Cardiac ventricle fibroblast (primary cell): ENCODE measurements around the gene PRKG1.

GRCh38 chr10:50416830-50417679 lies 165.7 kb upstream of the ASAH2 start:
- RAMPAGE, long total RNA: no peak

DNA sequence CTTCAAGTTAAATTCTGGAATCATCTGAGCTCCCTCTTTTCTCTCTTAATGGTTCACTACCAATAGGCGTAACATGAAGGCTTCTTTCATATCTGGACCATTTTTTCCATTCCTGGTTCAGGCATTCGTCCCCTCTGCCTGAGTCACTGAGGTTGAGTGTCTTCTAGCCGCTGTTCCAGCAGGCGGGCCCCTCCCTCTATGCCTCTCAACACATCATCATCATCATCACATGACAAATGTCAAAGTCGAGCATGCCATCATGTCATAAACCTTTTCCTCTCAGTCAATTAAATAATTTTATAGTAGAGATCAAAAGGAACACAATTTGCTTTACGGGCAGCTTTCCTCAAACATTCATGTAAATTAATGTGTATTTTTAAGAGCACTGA lies 168.9 kb upstream of the ASAH2 start:
- RAMPAGE, long total RNA: no peak

DNA sequence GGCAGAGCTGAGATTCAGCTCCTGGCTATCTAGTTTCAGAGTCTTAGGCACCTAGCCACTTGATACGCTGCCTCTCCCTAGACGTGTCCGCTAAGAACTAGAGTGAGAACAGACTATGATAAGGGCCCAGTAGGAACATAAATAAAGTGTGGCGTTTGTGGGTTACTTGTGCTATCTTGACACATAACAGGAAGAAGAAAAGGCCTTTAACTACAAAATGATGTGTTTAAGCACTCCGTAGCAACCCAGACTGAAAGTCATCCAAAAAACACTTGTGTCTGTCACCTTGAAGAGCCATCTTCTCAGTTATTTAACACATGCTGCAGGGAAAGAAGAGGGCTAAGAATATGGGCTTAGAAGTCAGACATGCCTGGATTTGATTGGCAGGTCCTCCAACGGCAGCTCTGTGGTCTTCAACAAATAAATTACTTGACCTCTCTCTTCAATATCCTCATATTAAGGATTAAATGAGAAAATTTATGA lies 96.2 kb downstream of the SGMS1 start:
- RAMPAGE, long total RNA: no peak

GRCh38 chr10:50625621-50626001 lies 1.9 kb upstream of the SGMS1 start:
- RAMPAGE, long total RNA: no peak

DNA sequence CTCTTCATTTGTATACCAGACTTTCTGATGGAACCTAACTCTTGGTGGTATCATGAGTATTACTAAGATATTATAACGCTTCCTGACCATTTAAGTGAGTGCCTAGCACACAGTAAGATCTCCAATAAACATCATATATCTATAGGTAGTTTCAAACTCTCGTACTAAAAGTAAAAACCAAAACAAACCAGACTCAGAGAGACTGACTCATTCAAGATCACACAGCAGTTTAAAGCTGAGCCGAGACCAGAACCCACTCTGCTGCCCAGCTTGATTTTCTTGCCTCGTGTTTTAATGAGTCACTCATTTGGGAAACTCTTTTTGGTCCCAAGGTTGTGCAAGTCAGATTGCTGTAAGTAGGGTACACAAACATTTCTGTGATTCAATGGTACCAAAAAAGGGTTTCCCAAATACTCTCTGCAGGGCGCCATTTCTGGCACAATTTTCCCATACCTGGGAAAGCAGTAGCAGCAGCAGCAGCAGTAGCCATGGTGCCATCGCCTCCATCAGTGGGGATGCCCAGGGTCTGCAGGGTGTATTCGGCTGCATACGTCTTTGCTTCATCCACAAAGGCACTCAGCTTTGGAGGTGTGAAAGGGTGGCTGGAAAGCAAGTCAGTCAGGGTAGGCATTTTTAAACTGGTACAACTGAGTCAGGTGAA lies 69.8 kb downstream of the ASAH2B start:
- RAMPAGE, long total RNA: no peak

DNA sequence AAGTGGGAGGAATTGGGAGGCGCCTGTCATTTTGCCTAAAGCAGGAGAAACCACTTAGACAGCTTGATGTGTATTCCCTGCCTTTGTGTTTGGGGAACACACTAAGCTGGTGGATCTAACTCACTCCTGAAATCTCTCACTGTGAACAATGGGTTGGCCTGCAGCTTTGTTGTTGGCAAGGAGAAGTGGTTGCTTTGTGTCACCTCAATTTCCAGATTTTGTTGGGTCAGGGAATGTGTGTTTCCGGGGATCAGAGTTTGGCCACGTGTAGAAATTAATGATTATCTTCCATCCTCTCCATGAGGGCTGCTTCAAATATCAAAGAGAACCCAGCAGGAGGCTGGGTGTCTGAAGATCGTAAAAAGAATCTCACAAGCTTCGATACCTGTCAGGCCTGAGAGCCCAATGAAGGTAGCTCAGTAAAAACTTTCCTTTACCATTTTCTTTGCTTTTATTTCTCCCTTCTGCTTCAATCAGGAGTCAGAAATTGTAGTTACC lies 27.8 kb downstream of the A1CF start:
- RAMPAGE, long total RNA: no peak

GRCh38 chr10:50884283-50884838 lies 1.1 kb downstream of the A1CF start:
- RAMPAGE, long total RNA: no peak

GRCh38 chr10:50991512-50992234 lies 82.6 kb upstream of the PRKG1 start:
- RAMPAGE, long total RNA: no peak

GRCh38 chr10:51074282-51075163 lies at the start of gene PRKG1:
Gene PRKG1, plus strand, starts transcription at chr10:51074487.
- RAMPAGE, long total RNA: start-site peak on the plus strand at chr10:51074475-51074531, 40 and 8 reads in 2 replicates

DNA sequence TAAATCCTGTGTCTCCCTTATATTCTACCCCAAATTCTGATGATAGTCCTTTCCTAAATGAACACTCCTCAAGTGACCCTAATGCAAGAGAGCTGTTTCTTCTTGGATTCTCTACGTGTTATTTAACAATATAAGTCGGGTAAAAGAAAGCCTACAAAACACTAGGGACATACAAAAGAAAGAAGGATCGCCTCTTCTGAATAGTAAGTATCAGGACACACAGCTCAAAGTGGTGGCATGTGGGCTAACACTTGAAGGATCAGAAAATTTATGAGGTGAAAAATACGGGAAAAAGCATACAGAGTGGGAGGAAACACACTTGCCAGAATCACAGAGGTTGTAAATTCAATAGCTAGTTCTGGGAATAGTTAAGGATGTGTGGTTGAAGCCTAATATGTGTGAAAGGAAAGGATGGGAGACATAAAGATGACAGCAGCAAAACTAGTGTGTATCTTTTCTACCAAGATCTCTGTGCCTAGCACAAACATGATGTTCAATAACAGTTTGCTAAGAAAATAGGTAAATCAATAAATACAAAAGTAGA lies 125.6 kb downstream of the PRKG1 start:
- RAMPAGE, long total RNA: no peak

DNA sequence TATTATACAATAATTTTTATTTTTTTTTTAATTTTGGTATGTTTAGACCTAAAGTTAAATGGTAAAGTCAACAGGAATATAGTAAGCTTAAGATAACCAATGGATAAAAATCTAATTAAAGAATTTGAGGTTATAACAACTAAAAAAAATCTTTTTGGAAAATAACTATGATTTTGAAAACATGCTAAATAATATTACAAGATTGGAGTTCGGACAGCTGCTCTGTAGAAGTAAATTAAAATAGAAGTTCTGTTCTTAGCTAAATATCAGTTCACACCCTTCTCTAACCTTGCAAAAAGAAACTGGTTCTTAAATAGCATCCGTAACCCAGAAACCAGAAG lies 164.6 kb downstream of the PRKG1 start:
- RAMPAGE, long total RNA: no peak

GRCh38 chr10:51265501-51266059 lies 191.3 kb downstream of the PRKG1 start:
- RAMPAGE, long total RNA: no peak

DNA sequence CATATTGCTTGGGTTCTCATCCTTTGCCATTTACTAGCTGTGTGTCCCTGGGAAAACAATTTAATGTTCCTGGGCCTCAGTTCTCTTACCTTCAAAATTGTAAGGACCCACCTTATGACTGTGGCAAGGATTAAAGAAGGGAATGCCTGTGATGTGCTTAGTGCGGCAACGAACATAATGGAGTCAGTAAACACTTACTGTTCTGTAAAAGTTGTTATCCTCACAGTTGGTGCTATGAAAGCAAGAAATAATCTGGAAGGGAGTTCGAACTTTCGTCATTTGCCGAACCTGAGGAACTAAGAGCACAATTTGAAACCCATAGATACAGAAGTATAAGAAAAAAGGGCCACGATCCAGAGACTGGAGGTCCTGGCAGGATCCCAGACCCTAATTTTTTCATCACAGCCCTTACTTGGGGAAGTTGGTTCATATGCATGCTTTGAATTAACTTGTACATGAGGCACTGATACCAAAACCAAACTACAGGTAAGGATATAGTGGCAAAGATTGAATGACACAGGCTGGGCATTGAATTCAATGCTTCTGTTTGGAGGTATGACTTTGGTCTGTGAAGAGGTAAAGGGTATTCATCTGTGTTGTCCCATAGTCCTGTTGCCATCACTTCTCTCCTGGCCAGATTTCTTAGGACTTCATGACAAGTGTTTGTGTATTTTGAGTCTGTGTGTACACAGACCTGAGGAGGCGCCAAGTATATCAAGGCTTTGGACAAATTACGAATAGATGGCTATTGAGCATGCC lies 221.8 kb downstream of the CSTF2T start:
- RAMPAGE, long total RNA: no peak

DNA sequence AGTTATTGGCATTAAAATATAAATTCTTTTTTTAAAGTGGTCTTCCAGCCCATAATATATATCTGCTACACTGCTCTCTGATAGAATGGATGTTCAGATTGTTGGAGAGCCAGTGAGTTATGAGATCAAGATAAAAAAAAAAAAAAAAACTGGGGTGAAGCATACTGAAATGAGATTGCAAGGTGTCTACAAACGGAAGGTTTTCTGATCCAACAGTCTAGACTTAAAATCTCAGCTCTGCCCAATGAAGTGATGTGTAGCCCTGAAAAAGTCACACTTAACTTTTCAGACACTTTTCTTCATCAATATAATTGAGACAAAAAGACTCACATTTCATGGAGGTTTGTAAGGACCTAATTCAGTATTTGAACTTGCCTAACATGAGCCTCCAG lies 52.4 kb downstream of the CSTF2T start:
- RAMPAGE, long total RNA: no peak

DNA sequence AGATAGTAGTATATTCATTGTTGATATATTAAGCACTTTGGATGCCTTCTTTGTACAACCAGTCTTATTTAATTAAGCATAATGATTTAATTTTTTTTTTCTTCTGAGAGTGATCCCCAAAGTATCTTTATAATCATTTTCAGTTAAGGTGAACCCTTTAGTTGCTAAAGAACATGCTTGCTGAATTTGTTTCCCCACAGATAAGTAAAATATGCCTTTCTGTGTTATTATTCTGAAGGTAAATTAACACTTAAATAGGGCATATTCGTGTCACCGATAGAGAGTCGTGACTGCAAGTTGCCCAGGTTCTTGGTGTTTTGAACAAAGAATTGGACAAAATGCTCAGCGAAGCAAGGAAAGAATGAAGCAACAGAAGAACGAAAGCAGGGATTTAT lies 50.1 kb downstream of the CSTF2T start:
- RAMPAGE, long total RNA: no peak

DNA sequence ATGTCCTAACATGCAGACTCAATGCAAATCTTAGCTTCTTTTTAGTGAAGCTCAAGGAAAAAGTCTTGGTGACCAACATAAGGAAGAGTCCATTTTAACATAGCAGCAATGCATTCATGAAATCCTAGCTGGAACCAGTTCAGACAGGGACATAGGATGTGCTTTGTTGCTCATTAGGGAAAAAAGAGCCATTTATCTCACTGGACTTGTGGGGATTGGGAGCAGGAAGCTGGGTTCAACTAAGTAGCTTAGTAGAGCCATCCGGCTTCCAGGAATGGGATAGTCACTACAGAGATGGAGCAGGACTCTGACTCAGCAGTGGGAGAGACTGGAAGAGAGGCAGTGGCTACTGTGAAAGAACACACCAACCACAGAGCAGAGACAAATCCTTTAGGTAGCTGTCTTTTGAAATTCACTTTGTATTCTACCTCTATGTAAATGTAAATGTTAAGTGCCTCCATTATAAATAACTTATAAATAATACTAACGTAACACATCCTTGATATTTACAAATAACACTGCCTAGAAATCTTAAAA lies 100.6 kb upstream of the DKK1 start:
- RAMPAGE, long total RNA: no peak

DNA sequence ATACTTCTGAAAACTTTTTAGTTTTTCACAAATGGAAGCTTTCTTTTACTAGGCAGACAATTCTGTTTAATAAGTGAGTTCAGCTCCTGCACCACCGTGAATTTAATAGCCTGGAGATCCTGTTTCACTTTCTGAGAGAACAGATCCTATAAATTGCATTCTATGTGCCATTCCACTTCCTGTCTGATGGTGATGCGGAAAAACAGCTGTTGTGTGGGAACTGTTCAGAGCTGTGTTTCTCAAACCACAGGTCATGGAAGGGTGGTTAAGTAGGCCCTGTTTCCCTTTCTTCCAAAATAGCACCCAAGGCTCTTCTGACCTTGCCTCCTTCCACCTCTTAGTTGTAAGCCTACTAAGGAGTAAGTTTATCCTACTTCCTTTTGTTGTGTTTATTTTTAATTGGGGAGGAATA lies 97.2 kb upstream of the DKK1 start:
- RAMPAGE, long total RNA: no peak

GRCh38 chr10:52234273-52234657 lies 79.8 kb upstream of the DKK1 start:
- RAMPAGE, long total RNA: no peak

GRCh38 chr10:52314772-52315491 lies 851 bp downstream of the DKK1 start:
- RAMPAGE, long total RNA: no peak

DNA sequence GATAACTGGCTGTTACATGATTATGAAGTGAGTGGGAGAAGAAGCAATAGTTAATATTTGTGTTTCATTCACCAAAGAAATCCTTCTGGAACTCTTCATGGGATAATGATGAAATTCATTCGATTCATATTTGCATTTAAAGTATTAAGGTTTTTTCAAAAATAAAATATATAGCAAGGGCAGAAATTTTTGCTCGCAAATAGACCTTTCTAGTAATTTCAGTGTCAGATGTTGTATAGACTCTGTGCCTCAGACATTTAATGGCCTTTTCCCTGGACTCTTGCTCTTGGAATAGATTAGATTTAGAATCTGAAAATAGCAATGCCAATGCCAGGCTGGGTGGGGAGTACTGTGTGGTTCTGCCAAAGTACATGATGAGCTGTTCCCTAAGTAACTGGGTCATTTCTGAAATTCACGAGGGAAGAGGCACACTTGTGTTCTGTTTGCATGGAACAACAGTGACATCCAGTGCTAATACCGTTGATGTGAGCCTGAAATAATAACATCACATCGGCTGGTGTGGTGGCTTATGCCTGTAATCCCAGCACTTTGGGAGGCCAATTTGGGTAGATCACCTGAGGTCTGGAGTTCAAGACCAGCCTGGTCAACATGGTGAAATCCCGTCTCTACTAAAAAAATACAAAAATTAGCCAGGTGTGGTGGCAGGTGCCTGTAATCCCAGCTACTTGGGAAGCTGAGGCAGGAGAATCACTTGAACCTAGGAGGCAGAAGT lies 119.1 kb downstream of the MBL2 start:
- RAMPAGE, long total RNA: no peak